Mesenchymal stem cell of Wharton's jelly (primary cell): ENCODE measurements around the gene VPS37C.

- CAGE, long polyA plus RNA: no peak
Measured at GRCh38 chr11:60781099-60781484, 4.0 kb upstream of the MS4A10 start.

DNA sequence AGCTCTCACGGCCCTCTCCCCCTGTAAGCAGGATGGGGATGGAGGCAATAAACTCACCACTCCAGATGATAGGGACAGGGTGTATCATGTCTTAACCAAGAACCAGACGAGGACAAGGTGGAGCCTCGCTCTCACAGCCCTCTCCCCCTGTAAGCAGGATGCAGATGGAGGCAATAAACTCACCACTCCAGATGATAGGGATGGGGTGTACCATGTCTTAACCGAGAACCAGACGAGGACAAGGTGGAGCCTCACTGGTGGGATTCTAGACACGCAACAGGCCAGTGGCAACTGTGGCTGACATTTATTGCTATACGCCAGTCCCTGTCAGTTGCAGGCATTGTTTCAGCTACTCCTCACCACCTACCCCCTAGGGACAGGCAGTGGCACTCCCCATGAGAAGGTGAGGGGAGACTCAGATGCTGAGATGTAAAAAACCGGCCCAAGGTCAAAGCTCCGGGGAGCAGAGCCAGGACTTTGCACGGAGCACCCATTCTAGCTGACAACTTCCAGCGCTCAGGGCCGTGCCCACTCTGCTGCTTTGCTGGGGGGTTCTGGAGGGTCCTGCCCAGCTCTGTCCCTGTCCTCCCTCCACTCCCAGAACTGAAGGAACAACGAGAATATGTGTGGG is 1.5 kb downstream of the MS4A10 start:
- CAGE, long polyA plus RNA: no peak

- CAGE, long polyA plus RNA: no peak
Measured at GRCh38 chr11:60854164-60854598, 1.6 kb downstream of the PTGDR2 start.

- CAGE, long polyA plus RNA: no peak
Measured at GRCh38 chr11:60895048-60895774, 11.2 kb downstream of the PRPF19 start.

- CAGE, long polyA plus RNA: no peak
Measured at GRCh38 chr11:60914610-60915259, 777 bp downstream of the TMEM109 start.

DNA sequence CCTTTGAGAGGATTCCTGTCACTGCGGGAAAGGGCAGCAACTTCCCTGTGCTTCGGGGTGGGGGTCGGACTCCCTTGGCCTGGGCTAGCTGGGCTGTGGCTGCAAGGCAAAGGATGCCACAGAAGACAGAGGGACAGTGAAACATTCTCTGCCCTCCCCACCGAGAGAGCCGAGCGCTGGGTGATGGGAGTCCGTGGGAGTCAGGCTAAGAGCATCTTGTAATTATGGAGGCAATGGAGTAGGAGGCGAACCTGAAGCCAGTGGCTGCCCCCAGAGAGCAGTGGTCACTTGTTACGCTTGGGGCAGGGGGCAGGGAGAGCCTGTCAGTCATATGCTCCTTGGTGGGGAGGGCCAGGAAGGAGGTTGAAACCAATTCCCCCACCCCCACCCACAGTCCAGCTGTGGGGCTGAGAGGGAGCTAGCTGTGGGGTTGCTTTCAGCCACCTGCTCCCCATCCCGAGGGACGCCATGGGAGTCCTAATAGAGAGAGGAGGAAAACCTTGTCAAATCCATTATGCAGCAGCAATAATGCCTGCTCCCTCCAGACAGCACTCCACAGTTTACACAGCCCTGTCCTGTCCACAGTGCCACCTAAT is 1.1 kb downstream of the TMEM132A start:
- CAGE, long polyA plus RNA: no peak

DNA sequence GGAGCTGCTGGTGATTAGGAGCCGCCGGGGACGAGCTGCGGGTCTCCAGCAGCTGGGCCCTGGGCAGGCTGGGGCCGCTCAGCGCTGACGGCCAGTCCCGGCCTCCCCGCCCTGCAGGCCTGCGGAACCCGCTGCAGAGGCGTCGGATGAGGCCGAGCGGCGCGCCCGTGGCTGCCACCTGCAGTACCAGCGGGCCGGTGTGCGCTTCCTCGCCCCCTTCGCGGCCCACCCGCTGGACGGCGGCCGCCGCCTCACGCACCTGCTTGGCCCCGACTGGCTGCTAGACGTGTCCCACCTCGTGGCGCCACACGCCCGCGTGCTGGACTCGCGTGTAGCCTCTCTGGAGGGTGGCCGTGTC is 10.1 kb downstream of the TMEM132A start:
- CAGE, long polyA plus RNA: no peak

DNA sequence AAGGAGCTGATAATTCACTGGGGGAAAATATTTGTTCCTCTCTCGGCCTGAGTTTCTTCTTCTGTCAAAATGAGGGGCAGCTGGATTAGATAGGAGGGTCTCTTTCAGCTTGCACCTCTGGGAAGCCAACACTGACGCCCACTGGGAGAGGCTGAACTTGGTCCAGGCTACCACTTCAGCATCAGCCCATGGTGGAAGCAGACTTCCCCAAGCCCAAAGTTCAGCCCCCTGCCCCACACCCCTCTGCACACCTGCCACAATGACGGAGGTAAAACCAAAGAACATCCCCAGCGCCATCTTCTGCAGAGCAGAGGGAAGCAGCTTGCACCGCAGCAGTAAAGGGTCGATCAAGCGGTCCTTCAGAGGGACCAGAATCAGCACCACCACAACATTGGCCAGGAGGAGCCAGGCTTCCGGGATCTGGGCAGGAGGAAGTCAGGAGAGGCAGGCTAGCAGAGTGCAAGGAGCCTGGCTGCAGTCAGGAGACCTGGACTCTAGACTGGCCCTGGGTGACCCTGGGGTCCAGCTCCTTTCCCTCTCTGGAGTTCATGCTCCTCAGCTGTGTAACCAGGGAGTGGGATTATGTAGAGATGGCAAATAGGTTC is 11.0 kb downstream of the SLC15A3 start:
- CAGE, long polyA plus RNA: no peak

DNA sequence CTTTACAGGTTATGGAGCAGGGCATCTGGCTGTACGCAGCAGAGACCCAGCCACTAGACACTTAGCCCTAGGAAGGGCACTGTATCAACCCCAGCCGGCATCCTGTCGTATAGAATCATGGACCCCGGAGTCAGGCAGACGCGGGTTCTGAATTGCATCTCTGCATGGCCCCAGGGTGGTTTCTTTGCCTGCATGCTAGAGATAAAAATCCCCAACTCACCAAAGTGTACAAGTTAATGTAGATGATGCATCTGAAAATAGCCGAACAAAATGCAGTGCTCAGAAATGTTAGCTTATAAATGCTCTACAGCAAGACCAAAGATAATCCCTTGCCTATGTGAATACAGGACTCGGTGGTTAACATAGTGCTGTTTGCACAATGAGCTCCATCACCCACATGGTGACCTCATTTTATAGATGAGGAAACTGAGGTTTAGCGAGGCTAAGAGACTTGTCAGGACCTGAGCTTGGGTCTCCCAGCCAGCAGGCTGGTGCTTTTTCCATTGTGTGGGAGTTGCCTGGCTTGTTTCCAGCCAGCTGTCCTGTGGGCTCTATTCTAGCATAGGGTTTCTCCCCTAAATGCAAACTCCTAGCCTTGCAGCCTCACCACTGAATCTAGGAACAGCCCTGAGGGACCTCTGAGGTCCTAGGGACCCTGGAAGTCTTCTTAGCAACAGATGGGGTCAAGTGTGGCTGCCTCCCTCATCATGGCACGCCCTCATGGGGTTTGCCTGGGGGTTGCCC is 7.3 kb downstream of the CD6 start:
- CAGE, long polyA plus RNA: no peak

DNA sequence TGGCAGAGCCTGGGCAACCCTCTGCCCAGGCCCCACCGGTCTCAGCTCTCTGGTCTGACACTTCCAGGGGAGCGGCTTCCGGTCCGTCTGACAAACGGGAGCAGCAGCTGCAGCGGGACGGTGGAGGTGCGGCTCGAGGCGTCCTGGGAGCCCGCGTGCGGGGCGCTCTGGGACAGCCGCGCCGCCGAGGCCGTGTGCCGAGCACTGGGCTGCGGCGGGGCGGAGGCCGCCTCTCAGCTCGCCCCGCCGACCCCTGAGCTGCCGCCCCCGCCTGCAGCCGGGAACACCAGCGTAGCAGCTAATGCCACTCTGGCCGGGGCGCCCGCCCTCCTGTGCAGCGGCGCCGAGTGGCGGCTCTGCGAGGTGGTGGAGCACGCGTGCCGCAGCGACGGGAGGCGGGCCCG is 36.0 kb downstream of the CD6 start:
- CAGE, long polyA plus RNA: no peak

GRCh38 chr11:61066093-61066367 is 36.3 kb upstream of the CD5 start:
- CAGE, long polyA plus RNA: no peak

GRCh38 chr11:61111640-61112093 is 9.4 kb downstream of the CD5 start:
- CAGE, long polyA plus RNA: no peak

GRCh38 chr11:61114389-61114817 is 12.1 kb downstream of the CD5 start:
- CAGE, long polyA plus RNA: no peak

- CAGE, long polyA plus RNA: no peak
Measured at GRCh38 chr11:61134201-61134767, 26.9 kb downstream of the VPS37C start.

- CAGE, long polyA plus RNA: no peak
Measured at GRCh38 chr11:61160758-61162038, at the start of gene VPS37C. VPS37C (minus strand) TSS chr11:61161426.

DNA sequence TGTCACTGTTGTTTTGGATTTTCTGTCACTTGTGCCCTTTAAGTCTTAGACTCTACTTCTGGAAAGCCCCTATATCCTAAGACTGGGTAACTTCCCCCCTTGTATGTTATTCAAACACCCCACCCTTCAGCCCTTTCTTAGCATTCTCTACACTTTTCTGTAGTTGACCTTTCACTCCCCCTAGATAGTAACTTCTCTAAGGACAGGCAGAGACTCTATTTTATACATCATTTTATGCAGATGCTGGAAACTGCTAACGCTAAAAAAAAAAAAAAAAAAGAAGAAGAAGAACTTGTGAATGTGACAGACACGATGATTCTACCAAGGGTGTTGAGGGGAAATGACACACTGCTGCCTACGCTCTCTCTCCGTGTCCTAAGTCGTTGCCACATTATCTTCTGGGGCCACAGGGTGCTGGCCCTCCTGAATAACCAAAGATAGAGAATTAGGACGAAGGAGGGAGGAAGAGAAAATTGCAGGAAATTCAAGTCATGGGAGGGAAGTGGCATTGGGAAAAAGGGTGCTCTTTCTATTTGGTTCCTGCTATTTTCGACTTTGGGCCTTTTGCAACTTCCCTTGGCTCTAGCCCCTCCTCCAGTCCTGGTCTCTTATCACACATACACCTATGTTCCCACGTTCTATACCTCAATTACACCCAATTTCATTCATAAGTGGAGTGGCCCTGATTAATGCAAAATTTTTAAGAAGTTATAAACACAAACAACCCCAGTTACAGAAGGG is 3.0 kb upstream of the VPS37C start:
- CAGE, long polyA plus RNA: no peak

- CAGE, long polyA plus RNA: no peak
Measured at GRCh38 chr11:61293466-61294728, 1.2 kb downstream of the VWCE start.

GRCh38 chr11:61346051-61346750 is 13.2 kb downstream of the TKFC start:
- CAGE, long polyA plus RNA: no peak

DNA sequence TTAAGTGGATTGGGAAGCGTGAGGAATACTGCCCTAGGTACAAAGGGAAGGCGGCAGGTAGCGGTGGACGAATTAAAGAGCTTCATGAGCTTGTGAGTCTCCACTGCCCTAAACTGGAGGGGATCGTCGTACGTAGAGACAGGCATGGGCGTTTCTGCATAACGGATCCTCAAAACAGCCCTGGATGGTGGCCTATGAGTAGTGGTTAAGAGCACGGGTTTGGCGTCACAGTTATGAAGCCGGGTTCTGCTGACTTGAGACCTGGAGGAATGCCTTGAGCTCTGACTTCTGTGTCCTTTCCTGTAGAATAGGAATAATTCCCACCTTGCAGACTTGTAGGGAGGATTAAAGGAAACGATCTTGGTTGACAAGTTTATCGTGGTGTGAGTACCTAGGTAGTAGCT is 362 bp downstream of the TMEM138 start:
- CAGE, long polyA plus RNA: no peak

- CAGE, long polyA plus RNA: no peak
Measured at GRCh38 chr11:61370151-61370954, 8.2 kb downstream of the TMEM138 start.